ENCODE measurements around the gene XXYLT1.

GRCh38 chr3:195030785-195031554 lies 240.0 kb downstream of the XXYLT1 start:
- PRO-cap: no peak
- RAMPAGE, long total RNA, 4 experiments: no peak in any of the 4 experiments

DNA sequence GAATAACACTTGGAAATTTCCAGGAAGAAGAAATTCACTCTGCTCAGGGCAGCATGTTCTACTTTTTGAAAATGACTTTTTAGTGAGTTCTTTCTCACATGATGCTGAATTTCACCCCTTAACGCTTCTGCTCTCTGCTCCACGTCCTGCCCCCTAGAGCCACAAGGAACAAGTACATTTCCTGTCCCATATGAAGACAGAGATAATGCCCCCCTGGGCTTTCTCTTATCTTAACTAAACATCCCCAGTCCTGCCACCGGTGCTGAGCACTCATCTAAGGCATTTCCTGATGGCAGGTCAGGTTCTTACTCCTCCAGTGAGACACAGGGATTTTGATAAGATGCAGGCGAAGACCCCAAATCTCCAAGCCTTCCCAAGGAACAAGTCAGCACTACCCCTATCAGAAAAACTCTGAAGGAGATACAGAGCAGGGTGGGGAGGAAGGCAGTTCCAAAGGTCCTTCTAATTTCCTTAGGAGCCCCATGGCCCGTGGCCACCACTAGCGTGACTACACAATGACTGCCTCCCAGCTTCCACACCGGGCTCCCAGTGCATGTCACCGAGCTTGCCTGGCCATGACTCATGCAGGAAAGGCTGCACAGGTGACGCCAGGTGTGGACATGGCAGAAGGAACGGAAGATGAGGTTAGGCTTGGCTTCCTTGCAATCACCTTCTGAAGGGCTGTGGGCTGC lies 152.9 kb downstream of the XXYLT1 start:
- PRO-cap: no peak
- RAMPAGE, long total RNA, 4 experiments: no peak in any of the 4 experiments

DNA sequence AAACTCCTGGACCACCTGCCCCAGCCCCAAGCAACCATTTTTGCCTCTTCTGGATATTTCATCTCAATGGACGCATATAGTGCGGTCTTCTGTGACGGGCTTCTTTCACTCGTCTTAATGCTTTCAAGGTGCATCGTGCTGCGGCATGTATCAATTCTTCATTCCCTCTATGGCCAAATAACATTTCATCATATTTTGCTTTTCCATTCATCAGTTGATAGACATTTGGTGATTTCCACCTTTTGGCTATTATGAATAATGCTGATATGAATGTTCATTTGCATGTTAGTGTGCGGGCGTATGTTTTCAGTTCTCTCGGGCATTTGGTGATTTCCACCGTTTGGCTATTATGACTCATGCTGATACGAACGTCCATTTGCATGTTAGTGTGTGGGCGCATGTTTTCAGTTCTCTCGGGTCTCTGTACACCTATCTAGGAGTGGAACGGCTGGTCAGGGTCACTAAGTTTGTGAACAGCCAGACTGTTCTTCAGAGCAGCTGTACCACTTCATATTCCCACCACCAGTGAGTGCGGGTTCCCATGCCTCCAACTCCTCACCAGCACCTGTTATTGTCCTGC lies 141.5 kb downstream of the XXYLT1 start:
- PRO-cap: no peak
- RAMPAGE, long total RNA, 4 experiments: no peak in any of the 4 experiments

- PRO-cap: no peak
- RAMPAGE, long total RNA, 4 experiments: no peak in any of the 4 experiments
Measured at GRCh38 chr3:195148417-195149162, 122.4 kb downstream of the XXYLT1 start.

- PRO-cap: no peak
- RAMPAGE, long total RNA, 4 experiments: no peak in any of the 4 experiments
Measured at GRCh38 chr3:195210672-195211128, 60.3 kb downstream of the XXYLT1 start.

- PRO-cap: unidirectional peak, minus-strand start at chr3:195271159
- RAMPAGE, long total RNA, 4 experiments: no peak in any of the 4 experiments
Measured at GRCh38 chr3:195271008-195272011, at the start of gene XXYLT1. Gene XXYLT1 (minus strand): TSS chr3:195271159.

DNA sequence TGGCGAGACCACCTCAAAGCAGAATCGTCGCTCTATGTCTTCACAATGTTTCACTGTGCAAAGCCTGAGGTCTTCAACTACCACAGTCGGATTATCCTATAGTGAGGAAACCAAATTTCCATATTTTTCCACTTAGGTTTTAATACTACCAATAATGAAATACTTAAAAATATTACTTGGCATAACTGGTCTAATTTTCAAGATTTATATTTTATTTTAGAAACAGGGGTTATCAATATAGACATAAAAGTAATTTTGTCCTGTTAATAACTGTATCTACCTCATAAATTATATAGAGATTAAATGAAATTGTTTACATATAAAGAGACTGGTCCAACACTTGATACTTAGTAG lies 36.2 kb upstream of the XXYLT1 start:
- PRO-cap: no peak
- RAMPAGE, long total RNA, 4 experiments: start-site peak on the minus strand in 2 of 4 experiments, centred at positions 70 to 79 of the sequence, 11 to 15 reads per replicate

- PRO-cap: no peak
- RAMPAGE, long total RNA, 4 experiments: no peak in any of the 4 experiments
Measured at GRCh38 chr3:195393892-195394464, 48.8 kb downstream of the ACAP2 start.

GRCh38 chr3:195687204-195687964 lies 33.4 kb upstream of the MUC20 start:
- PRO-cap: no peak
- RAMPAGE, long total RNA, 4 experiments: no peak in any of the 4 experiments

GRCh38 chr3:195872068-195872811 lies 36.1 kb downstream of the TNK2 start:
- PRO-cap: no peak
- RAMPAGE, long total RNA, 4 experiments: start-site peak on the minus strand in 1 of 4 experiments, at chr3:195872316-195872568 at its widest, 10 reads per replicate

DNA sequence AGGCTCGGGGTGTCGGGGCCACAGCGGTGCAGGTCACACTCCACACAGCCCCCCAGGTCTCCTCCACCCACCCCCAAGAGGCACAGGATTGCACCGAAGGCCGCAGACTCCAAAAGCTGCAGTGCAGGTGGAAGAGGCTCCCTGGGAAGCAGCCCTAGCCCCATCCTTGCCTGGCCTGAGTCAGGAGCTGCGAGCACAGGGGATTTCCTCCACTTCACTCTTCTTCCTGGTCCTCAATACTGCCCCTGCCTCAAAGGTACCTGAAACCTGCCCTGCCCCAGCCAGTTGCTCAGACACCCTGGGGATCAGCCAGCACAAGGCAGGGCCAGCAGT lies 31.1 kb downstream of the TNK2 start:
- PRO-cap: unidirectional peak, plus-strand start at position 292 of the sequence
- RAMPAGE, long total RNA, 4 experiments: no peak in any of the 4 experiments

- PRO-cap: bidirectional peak, plus-strand start at chr3:195886495, minus-strand start at chr3:195886206
- RAMPAGE, long total RNA, 4 experiments: no peak in any of the 4 experiments
Measured at GRCh38 chr3:195885815-195886961, 22.2 kb downstream of the TNK2 start.

- PRO-cap: no peak
- RAMPAGE, long total RNA, 4 experiments: no peak in any of the 4 experiments
Measured at GRCh38 chr3:195898355-195898810, 10.0 kb downstream of the TNK2 start.

DNA sequence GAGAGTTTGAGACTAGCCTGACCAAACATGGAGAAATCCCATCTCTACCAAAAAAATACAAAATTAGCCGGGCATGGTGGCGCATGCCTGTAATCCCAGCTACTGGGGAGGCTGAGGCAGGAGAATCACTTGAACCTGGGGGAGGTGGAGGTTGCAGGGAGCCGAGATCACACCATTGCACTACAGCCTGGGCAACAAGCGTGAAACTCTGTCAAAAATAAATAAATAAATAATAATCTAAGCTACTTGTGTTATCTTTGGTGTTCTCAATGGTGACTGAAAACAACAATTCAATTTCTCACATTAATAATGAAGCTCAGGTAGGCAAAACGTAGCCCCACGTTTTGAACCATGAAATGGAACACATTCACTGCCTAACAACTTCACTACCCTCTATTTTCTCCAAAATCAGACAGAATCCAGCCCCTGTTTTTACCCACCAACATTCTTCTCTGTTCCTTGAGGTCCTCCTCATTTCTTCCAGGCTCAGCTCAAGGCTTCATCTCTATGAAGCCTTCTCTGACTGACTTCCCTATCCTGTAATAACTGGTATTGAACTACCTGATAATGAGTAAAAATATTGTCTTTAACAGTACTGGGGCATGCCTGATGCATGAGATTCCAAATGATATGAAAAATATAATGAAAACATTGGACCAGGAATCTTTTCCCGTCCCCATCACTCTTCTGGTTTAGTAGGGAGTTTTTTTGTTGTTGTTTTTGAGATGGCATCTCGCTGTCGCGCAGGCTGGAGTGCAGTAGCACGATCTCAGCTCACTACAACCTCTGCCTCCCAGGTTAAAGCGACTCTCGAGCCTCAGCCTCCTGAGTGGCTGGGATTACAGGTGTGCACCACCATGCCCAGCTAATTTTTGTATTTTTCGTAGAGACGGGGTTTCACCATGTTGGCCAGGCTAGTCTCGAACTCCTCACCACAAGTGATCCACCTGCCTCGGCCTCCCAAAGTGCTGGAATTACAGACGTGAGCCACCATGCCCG lies 2.2 kb downstream of the TFRC start:
- PRO-cap: no peak
- RAMPAGE, long total RNA, 4 experiments: no peak in any of the 4 experiments

- PRO-cap: no peak
- RAMPAGE, long total RNA, 4 experiments: no peak in any of the 4 experiments
Measured at GRCh38 chr3:196144798-196145235, 62.9 kb upstream of the TFRC start.

- PRO-cap: no peak
- RAMPAGE, long total RNA, 4 experiments: no peak in any of the 4 experiments
Measured at GRCh38 chr3:196274560-196275012, 12.9 kb downstream of the PCYT1A start.

DNA sequence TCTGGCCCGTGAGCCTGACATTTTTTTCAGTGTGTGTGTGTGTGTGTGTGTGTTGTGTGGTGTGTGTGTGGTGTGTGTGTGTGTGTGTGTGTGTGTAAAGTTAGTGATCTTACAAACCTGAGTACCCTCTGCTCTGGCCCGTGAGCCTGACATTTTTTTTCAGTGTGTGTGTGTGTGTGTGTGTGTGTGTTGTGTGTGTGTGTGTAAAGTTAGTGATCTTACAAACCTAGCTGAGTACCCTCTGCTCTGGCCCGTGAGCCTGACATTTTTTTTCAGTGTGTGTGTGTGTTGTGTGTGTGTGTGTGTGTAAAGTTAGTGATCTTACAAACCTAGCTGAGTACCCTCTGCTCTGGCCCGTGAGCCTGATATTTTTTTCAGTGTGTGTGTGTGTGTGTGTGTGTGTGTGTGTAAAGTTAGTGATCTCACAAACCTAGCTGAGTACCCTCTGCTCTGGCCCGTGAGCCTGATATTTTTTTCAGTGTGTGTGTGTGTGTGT lies 999 bp downstream of the DYNLT2B start:
- PRO-cap: no peak
- RAMPAGE, long total RNA, 4 experiments: start-site peak on the minus strand in 1 of 4 experiments, centred at positions 96 to 377 of the sequence, 6 to 7 reads per replicate

GRCh38 chr3:196425820-196426300 lies 6.4 kb downstream of the UBXN7 start:
- PRO-cap: no peak
- RAMPAGE, long total RNA, 4 experiments: no peak in any of the 4 experiments

DNA sequence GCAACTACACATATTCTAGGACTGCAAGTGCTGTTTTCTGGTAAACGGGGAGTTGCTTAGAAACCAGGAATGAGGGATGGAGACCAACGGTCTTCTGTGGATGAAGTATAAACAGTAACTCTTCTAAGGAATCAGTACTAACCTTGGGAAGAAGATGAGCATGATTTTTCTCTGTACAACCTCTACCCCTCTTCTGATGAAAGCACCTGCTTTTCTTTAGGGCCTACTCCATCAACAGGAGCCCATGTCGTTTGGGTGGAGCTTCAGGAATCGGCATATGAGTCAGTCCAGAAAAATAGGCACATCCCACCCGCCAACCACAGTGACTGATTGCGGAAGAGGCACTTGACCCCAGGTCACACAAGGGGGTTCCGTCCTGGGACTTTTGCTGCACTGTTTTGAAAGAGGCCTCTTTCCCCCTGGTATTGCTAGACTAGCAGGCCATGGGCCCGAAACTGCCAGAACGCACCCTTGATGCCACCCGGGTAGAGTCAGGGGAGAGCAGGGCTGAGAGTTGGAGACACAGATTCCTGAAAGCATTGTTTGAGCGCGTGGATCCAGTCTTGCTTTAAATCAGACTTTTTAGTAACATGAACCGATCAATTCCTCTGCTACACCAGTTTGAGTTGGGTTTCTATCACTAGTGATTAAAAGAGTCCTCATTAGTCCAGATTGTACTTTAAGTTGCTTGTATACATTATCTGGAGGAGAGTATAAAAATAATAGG lies 19.3 kb upstream of the NRROS start:
- PRO-cap: no peak
- RAMPAGE, long total RNA, 4 experiments: no peak in any of the 4 experiments

GRCh38 chr3:196650714-196651470 lies 11.4 kb downstream of the NRROS start:
- PRO-cap: no peak
- RAMPAGE, long total RNA, 4 experiments: no peak in any of the 4 experiments